ENCODE results near the genes SF3B2, RBM14 and RHOD.

GRCh38 chr11:66044728-66045598, 4.0 kb downstream of the GAL3ST3 start:
- PRO-cap = no peak
- RAMPAGE, long total RNA, 5 experiments = no peak in any of the 5 experiments
- RRBS = 0% methylated on average over 3 of the region's 17 CpGs

GRCh38 chr11:66051683-66052577, at the start of gene SF3B2:
Gene SF3B2 (plus strand): TSS chr11:66052364.
- PRO-cap = bidirectional peak, plus-strand start at chr11:66052376, minus-strand start at chr11:66052037
- RAMPAGE, long total RNA, 5 experiments = start-site peak on the plus strand in 5 of 5 experiments, at chr11:66052364-66052502 at its widest, 25 to 995 reads per replicate
- RRBS = 2% methylated on average over 24 of the region's 81 CpGs

DNA sequence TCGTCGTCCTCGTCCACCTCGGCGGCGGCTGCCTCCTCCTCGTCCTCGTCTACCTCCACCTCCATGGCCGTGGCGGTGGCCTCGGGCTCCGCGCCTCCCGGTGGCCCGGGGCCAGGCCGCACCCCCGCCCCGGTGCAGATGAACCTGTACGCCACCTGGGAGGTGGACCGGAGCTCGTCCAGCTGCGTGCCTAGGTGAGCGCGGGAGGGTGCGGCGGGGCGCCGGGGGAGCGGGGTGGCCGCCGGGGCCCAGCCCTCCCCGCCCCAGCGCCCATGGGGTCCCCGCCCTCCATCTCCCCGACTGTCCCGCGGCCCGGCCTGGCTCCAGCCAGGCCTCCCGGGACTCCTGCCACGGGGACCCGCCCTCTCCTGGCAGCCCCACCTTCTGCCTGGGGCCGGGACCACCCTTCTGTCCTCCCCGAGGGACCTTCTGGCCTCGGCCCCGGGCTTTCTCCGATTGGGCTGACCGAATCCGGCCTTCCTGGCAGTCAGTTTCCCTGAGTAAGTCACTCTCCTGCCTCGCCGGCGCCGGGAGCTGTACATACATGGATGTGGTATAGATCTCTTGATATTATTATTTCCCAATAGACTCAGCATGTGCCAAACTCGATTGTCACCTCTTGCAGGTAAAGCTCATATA, 696 bp downstream of the PACS1 start:
- PRO-cap = bidirectional peak, plus-strand start at position 181 of the sequence, minus-strand start at position 192 of the sequence; bidirectional peak, plus-strand start at position 513 of the sequence, minus-strand start at position 494 of the sequence
- RAMPAGE, long total RNA, 5 experiments = start-site peak on the plus strand in 1 of 5 experiments, centred at position 155 of the sequence, 5 reads per replicate
- RRBS = 2% methylated on average over 26 of the region's 53 CpGs

DNA sequence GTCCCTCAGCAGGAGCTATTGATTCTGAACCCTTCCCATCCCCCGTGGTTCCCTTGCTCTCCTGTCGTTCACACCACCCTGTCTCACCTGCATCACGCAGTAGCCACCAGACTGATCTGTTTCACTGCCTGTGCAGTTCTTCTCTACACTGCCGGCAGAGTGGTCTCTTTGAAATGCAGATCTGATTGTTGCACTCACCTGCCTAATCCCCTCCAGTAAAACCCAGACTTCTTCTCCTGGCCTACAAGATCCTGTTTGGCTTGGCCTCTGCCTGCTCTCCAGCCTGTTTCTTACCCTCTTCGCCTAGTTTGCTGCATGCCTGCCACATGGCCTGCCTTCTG, 41.9 kb downstream of the PACS1 start:
- PRO-cap = no peak
- RAMPAGE, long total RNA, 5 experiments = no peak in any of the 5 experiments
- RRBS = no CpG with 5 or more reads among the region's 5 CpGs

GRCh38 chr11:66190672-66191318, 66.7 kb upstream of the KLC2 start:
- PRO-cap = unidirectional peak, plus-strand start at chr11:66191112
- RAMPAGE, long total RNA, 5 experiments = no peak in any of the 5 experiments
- RRBS = no CpG with 5 or more reads among the region's 7 CpGs

DNA sequence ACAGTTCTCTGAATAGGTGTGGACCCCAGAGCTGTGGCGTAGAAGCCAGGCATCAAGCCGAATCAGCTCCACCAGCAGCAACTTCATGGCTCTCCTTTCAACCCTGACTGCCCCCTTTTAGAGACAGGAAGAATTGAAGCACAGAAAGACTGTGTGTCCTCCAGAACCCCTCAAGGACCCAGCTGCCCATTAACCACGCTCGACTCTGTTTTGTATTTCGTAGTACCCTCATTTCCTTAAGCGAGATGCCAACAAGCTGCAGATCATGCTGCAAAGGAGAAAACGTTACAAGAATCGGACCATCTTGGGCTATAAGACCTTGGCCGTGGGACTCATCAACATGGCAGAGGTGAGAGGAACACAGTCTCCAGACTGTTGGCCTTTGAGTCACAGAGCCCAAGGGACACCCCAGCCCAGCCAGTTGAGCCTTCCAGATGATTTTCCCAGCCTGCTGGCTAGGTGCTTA, 46.6 kb upstream of the KLC2 start:
- PRO-cap = no peak
- RAMPAGE, long total RNA, 5 experiments = start-site peak on the plus strand in 3 of 5 experiments, centred at positions 254 to 273 of the sequence, 8 to 15 reads per replicate
- RRBS = no CpG with 5 or more reads among the region's 9 CpGs

GRCh38 chr11:66216289-66216881, 41.1 kb upstream of the KLC2 start:
- PRO-cap = no peak
- RAMPAGE, long total RNA, 5 experiments = start-site peak on the plus strand in 2 of 5 experiments, at chr11:66216514-66216773 at its widest, 7 to 53 reads per replicate
- RRBS = no CpG with 5 or more reads among the region's 9 CpGs

DNA sequence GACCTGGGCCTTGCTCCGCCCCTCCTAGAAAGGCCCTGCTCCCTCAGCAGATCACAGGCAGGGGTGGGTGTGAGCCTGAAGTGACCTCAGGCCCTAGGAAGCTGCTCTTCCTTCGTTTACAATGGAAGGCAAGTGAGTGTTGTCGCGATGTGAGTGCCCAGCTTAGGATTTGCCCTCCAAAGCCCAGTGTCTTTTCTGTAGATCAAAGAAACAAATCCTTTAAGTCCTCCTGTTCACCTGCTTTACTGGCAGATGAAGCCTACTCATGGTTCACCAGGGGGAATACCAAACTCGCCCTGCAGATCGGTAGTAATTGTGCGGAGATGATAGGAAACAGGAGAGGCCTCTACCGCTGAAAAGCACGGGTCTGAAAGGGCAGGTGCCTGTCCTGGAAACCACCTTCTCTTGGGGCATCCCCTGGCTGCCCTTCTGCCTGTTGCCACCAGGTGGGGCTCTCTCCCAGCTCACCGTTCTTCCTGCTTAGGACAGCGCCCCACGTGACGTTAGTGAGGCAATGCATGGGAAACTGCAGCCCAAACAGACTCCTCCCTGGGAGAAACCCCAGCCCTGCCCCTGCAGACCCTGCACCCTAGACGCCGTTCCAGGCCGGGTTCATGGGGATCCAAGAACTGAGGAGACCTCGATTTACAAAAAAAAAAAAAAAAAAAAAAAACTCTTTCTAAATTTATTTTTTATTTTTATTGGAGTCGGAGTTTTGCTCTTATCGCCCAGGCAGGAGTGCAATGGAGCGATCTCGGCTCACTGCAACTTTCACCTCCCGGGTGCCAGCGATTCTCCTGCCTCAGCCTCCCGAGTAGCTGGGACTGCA, 34.9 kb upstream of the KLC2 start:
- PRO-cap = no peak
- RAMPAGE, long total RNA, 5 experiments = no peak in any of the 5 experiments
- RRBS = no CpG with 5 or more reads among the region's 24 CpGs

- PRO-cap = no peak
- RAMPAGE, long total RNA, 5 experiments = no peak in any of the 5 experiments
- RRBS = 91% methylated on average over 3 of the region's 7 CpGs
These were observed 13.1 kb upstream of the KLC2 start for GRCh38 chr11:66244411-66244852.

- PRO-cap = no peak
- RAMPAGE, long total RNA, 5 experiments = no peak in any of the 5 experiments
- RRBS = no CpG with 5 or more reads among the region's 6 CpGs
These were observed 5.8 kb upstream of the CD248 start for GRCh38 chr11:66322664-66322980.

DNA sequence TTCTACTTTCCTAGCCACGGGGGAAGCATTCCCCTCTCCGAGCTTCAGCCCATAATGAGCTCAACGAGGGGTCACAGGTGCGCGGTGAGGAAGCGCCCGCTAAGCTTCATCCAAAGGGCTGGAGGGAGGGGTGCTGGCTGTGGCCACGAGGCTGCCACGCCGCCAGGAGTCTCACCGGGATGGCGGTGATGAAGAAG, 593 bp downstream of the SLC29A2 start:
- PRO-cap = no peak
- RAMPAGE, long total RNA, 5 experiments = no peak in any of the 5 experiments
- RRBS = no CpG with 5 or more reads among the region's 12 CpGs

DNA sequence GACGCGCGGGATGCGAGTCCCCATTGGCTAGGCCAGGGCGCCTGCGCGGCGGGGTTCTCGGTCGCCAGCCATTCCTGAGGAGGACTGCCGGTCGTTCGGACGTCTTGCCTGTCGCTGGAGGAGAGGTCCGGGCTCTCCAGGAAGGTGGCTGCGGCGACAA, at the start of gene RBM14:
RBM14 (plus strand) TSS at position 71 of the 160 bp plus-strand sequence.
- PRO-cap = bidirectional peak, plus-strand start at position 71 of the sequence, minus-strand start outside the sequence
- RAMPAGE, long total RNA, 5 experiments = start-site peak on the plus strand in 5 of 5 experiments, centred at positions 61 to 74 of the sequence, 176 to 518 reads per replicate
- RRBS = 2% methylated on average over 3 of the region's 18 CpGs

GRCh38 chr11:66655271-66655932, 16.9 kb downstream of the RBM4 start:
- PRO-cap = no peak
- RAMPAGE, long total RNA, 5 experiments = no peak in any of the 5 experiments
- RRBS = no CpG with 5 or more reads among the region's 9 CpGs

DNA sequence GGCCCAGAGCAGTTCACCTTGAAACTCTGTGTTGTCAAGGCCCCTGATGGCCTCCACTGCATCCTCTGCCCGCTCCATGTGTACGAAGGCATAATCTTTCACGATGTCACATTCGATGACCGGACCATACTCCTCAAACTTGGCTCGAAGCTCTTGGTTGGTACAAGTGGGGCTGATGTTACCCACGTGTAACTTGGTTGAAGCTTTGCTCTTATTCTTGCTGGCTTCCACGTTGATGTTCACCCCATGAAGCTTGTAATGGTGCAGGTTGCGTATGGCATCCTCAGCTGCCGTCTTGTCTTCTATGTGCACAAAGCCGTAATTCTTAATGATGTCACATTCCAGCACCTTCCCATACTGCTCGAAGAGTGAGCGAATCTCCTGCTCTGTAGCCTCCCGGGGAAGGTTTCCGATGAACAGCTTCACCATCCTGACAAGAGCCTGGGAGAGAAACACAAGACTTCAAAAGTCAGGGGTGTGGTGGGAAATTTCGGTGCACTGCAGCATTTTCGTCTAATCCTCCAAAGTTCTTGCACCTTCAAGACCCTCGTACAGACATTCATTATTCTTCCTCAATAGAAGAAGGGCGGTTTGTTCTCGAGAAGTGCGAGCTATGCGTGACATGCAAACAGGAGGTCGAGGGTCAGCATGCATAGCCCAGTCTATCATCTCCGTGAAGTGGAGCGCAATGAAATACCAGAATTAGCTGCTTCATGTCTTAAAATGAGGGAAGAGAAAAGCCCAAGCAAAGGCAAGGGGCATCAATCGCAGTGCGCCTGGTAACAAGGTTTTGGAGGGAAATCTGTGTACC, 831 bp downstream of the RBM4B start:
- PRO-cap = no peak
- RAMPAGE, long total RNA, 5 experiments = start-site peak on the minus strand in 1 of 5 experiments, centred at position 297 of the sequence, 17 reads per replicate
- RRBS = no CpG with 5 or more reads among the region's 27 CpGs

DNA sequence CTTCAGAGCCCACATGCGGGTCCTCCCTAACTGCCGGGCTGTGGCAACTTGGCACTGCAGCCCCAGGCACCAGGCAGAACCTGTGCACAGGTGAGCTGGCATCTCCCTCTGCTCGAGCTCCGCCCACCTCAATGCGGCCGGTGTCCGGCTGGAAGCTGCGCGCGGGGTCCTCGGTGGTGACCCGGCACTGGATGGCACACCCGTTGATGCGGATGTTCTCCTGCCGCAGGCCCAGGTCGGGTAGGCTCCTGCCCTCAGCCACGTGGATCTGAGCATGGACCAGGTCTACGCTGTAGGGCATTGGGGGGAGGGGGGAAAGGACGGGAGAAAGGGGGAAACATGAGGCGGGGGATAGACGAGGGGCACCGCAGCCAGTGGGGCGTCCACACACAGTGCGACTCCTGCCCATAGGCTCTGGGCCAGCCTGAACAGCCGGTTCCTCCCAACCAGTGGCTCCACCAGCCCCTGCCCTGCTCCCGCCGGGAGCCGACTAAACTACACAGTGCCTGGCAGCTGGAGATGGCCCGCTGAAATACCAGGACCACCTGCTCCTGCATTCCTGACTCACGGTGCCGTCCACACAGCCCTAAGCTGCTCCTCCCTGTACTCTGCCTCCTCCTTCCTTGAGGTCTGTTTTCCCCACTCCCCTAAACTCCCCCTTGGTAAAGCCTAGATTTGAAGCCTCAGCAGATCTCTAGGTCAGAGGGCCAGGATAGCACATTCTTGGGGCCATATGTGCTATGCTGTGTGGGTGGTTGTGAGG, 9.4 kb downstream of the LRFN4 start:
- PRO-cap = no peak
- RAMPAGE, long total RNA, 5 experiments = no peak in any of the 5 experiments
- RRBS = 90% methylated on average over 10 of the region's 31 CpGs

- PRO-cap = no peak
- RAMPAGE, long total RNA, 5 experiments = no peak in any of the 5 experiments
- RRBS = no CpG with 5 or more reads among the region's 6 CpGs
These were observed 47.2 kb downstream of the LRFN4 start for GRCh38 chr11:66903986-66904514.

DNA sequence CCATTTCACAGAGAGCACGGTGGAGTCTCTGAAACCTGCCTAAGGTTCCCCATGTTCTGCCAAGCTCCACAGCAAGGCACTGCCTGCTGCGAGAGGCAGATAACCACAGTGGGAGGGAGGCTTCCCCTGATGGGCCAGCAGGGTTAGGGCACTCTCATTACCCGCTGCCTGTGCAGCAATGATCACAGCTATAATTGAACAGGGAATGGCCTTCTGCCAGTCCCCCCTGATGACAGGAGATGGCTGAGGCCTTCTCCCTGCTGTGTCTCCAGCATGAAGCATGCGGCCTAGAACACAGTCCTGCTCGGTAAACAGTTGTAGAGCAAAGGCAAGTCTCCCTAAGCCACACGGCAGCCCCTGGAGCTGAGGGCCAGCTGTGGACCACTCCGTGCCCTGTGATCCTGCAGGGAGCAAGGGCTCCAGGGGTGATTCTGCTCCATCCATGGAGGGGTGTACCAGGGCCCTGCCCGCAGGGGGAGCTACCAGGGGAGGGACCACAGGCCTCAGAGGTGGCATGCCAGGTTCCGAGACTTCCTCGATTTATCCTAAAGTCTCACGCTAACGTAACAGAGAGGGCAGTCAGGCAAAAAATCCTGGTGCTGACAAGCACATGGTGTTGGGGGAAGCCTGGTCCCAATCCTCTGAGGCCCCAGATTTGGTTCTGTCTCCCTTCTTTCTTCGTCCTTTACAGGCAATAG, 42.8 kb downstream of the PC start:
- PRO-cap = no peak
- RAMPAGE, long total RNA, 5 experiments = no peak in any of the 5 experiments
- RRBS = no CpG with 5 or more reads among the region's 13 CpGs

- PRO-cap = unidirectional peak, plus-strand start at chr11:67055446
- RAMPAGE, long total RNA, 5 experiments = no peak in any of the 5 experiments
- RRBS = no CpG with 5 or more reads among the region's 11 CpGs
These were observed 1.5 kb upstream of the RHOD start for GRCh38 chr11:67054982-67055783.

GRCh38 chr11:67056660-67056950, at the start of gene RHOD:
Gene RHOD (plus strand): TSS chr11:67056847.
- PRO-cap = bidirectional peak, plus-strand start at chr11:67056847, minus-strand start at chr11:67056761
- RAMPAGE, long total RNA, 5 experiments = start-site peak on the plus strand in 1 of 5 experiments, at chr11:67056867-67056887 at its widest, 12 reads per replicate
- RRBS = 4% methylated on average over 17 of the region's 34 CpGs

DNA sequence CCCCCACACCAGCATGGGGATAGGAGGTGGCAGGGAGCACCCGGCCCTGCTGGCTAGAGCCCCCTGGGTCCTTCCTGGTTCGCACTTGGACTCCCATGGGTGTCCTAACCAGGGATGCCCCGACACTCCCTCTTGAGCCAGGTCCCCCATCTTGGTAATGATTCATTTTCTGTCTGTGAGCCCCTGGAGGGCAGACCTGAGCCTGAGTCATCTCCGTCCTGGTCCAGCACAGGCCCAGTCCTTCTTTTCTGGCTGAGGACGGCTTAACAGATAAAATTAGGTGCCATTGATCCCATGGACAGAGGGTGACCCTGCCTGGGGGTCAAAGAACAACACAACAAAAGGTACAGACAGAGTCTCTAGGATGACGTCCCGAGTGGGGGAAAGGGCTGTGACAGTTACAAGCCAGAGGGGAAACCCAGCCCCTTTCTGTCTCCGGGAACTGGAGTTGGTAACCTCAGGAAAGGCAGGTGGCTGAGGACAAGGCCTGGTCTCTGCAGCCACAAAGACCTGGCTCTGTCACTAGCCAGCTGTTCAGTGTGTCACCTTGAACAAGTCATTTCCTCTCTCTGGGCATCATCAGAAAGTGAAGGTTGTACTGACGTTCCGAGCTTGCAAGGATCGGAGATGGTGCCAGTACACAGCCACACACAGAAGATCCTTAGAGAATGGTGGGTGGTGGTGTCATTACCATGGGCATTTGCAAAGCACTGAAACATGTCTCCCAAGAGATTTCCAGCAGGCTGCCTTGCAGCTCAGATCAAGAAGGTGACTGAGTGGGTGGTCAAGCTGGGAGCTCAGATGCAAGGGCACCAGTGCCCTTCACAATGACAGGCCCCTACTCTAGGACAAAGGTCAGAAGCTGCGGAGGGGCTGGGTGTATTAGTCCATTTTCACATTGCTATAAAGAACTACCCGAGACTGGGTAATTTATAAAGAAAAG, 3.7 kb downstream of the RHOD start:
- PRO-cap = no peak
- RAMPAGE, long total RNA, 5 experiments = no peak in any of the 5 experiments
- RRBS = no CpG with 5 or more reads among the region's 13 CpGs